ENCODE measurements around a stretch of chr4.

DNA sequence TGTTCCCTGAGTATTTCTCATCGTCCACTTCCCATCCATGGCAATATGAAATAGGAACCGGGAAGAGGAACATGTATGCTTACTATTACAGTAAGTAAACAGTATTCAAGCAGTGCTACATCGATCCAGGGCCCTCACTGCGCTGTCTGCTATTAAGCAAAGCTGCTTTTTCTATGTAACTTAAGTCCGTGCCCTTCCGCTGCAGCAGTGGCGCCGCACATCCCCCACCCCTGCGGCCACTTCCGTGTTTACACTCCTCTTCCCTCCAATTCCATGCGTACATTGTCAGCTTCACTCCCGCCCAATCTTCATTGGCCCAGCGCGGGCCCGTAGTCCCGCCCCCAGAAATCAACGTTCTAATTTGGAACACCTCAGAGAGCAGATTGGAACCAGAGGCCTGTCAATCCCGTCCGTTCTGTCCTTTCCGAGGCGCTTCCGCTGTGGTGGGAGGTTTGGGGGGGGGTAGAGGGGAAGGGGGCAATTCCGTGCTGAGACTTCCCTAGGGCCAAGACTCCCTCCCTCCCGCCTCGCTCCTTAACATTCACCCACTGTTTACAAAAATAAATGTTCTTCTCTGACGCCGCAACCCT, 67.2 kb downstream of the NOCT start:
- RRBS = no CpG with 5 or more reads among the region's 27 CpGs

- RRBS = no CpG with 5 or more reads among the region's 1 CpG
Measured at GRCh38 chr4:139154992-139155263, 22.1 kb downstream of the ELF2 start.

DNA sequence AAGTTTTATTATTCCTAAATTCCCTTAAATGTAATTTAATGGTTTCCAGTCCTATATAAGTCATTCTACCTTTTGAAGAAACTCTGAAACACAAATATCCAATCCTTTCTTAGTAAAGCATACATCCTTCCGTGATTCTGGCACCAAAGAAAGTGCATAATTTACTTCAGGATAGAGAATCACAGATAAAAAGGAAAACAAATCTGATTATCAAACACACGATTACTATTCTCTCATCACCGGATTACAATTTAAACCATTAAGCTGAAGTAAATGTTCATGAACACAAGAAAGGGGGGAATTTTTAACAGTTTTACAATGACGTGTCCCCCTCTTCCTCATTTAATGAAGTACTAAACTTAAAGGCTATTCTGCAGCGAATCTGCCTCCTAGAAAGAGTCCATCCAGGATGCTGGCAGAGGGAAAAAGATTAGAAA, 1.5 kb downstream of the ELF2 start:
- RRBS = no CpG with 5 or more reads among the region's 5 CpGs

GRCh38 chr4:139666660-139667637, 1.3 kb downstream of the MGST2 start:
- RRBS = no CpG with 5 or more reads among the region's 15 CpGs

DNA sequence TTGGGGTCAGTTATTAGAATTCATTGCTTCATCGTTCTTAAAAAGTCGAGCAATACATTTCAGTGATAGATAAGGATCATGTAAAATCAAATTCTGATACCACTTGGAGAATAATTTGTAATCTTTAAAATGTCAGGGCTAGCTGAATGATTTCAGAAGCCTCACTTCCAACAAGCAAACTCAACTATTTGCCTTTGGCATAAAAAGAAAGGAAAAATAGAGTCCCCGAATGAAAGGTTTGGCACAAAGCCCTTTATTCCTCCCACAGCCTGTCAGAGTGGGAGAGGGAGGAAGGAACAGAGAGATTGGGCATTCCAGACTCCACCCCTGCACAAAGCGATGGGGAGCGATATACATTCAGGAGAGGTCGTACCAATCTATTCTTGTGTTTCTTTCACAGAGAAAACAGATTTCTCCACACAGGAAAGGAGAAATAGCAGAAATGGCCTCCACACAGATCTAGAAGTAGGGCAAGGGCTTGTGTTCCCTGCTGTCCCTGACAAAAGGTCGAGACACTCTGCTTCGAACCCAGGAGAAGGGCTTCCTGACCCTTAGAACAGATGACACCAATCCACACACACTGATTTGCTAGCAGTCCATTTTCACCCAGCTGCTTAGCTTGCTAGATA, 197.5 kb downstream of the MAML3 start:
- RRBS = no CpG with 5 or more reads among the region's 8 CpGs

GRCh38 chr4:140004494-140004982, 149.4 kb downstream of the MAML3 start:
- RRBS = no CpG with 5 or more reads among the region's 14 CpGs

GRCh38 chr4:140012354-140013420, 141.3 kb downstream of the MAML3 start:
- RRBS = 0% methylated on average over 1 of the region's 13 CpGs

GRCh38 chr4:140057791-140058267, 96.2 kb downstream of the MAML3 start:
- RRBS = no CpG with 5 or more reads among the region's 2 CpGs

DNA sequence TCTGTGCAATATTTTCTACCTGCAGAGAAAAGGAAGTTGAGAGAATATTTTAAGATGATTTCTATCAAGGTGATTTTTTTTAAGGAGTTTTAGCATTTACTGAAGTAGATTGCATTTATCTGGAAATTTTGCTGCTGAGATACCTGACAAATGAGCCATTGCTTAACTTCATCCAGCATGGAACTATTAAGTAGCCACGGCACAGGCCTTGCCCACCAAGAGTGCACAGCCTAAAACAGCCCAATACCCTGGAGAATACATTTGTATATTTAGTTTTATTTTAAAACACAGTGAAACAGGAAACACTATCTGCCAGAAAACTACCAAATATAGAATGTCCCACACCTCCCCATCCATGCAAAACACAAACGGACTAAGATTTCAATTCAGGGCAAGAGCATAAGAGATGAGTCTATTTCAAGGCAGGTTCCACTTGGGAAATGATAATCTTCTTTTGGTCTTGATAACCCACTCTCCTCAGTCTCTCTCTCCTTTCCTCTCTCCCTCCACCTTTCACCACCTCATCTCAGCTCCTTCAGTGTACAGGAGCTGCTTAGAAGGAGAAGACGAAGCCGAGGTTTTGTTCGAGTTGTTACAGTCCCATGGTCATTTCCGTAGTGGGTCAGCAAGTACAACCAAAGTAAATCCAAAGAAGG, 57.0 kb downstream of the MAML3 start:
- RRBS = no CpG with 5 or more reads among the region's 6 CpGs

- RRBS = no CpG with 5 or more reads among the region's 15 CpGs
Measured at GRCh38 chr4:140109415-140110293, 44.3 kb downstream of the MAML3 start.

DNA sequence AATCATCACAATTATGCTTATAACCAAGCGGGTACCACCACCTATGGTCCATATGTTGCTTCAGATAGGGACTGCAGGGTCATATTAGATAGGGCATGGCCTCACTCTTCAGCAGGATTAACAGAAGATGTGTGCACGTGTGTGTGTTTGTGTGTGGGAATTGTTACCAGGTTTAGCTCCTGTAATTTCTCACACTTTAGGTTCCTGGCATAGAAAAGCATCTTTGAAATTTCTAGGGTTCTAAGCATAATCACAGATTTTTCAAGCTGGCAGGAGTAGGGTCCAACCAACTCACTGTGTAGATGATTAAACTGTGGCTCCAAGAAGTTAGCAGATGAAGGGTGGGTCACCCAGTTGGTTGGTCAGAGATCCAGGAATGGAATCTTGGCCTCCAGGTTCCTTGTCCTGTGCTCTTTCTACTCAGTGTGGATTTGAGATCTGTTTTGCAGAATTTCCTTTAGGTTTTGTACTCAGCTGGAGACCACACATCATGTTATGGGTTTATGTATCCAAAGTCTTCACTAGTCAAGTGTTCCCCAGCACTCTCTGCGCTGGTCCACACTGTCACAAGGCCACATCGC, 90.3 kb upstream of the MAML3 start:
- RRBS = no CpG with 5 or more reads among the region's 4 CpGs

GRCh38 chr4:140251997-140252367, 98.0 kb upstream of the MAML3 start:
- RRBS = no CpG with 5 or more reads among the region's 6 CpGs

GRCh38 chr4:140293413-140293755, 80.1 kb upstream of the SCOC start:
- RRBS = no CpG with 5 or more reads among the region's 2 CpGs

DNA sequence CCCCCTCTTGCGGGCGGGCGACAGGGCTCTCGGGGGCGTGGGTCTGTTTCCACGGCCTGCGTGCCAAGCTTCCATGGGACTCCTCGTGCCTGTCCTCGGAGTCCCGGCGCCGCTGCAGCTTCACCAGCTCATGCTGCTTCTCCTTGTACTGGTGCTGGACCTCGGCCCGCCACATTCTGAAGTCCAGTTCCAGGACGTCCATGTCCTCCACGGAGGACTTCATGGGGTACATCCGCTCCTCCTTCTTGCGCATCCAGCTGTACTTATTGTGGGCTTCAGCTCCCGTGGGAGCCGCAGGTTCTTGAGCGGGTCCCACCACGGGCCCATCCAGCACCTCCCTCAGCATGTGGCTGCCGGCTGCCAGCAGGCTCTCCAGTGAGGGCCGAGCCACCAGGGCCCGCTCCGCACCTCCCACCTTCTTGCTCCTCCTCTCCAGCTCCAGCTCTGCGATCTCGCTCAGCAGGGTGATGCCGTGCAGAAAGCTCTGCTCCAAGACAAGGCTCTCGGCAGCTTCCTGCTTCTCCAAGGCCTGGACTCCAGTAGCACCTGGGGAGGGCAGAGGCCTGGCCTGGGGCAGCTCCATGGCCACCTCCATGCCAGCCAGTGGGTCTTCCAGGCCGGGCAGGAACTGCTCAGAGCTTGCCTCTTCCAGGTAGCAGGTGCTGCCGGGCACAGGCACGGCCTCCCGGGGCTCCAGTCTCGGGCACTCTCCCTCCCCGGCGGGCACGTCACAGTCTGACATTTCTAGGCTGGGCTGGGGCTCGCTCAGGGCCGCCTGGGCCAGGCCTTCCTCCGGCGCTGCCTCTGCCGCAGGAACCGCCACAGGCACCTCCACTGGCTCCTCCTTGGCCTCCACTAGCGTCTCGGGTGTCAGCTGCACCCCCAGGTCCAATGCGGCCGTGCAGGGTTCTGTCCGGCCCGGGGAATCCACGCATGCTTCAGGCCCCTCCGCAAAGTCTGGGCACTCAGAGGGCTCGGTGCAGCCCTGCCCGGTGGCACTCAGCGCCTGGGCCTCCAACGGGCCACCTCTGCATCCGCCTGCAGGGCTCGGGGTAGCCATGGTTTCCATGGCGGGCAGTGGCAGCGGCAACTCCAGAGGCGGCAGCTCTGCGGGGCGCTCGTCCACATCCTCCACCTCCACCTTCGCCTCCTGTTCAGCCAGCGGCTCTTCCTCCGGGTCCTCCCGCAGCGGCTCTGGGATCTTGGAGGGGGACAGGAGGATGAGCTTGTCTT, 74.5 kb upstream of the UCP1 start:
- RRBS = 90% methylated on average over 8 of the region's 69 CpGs

- RRBS = no CpG with 5 or more reads among the region's 9 CpGs
Measured at GRCh38 chr4:140695981-140696354, 60.2 kb downstream of the TBC1D9 start.

GRCh38 chr4:140698227-140698697, 57.9 kb downstream of the TBC1D9 start:
- RRBS = no CpG with 5 or more reads among the region's 12 CpGs

GRCh38 chr4:140994055-140994404, 139.2 kb downstream of the RNF150 start:
- RRBS = no CpG with 5 or more reads among the region's 1 CpG

GRCh38 chr4:141636703-141637465, 501 bp downstream of the IL15 start:
- RRBS = 1% methylated on average over 8 of the region's 45 CpGs

DNA sequence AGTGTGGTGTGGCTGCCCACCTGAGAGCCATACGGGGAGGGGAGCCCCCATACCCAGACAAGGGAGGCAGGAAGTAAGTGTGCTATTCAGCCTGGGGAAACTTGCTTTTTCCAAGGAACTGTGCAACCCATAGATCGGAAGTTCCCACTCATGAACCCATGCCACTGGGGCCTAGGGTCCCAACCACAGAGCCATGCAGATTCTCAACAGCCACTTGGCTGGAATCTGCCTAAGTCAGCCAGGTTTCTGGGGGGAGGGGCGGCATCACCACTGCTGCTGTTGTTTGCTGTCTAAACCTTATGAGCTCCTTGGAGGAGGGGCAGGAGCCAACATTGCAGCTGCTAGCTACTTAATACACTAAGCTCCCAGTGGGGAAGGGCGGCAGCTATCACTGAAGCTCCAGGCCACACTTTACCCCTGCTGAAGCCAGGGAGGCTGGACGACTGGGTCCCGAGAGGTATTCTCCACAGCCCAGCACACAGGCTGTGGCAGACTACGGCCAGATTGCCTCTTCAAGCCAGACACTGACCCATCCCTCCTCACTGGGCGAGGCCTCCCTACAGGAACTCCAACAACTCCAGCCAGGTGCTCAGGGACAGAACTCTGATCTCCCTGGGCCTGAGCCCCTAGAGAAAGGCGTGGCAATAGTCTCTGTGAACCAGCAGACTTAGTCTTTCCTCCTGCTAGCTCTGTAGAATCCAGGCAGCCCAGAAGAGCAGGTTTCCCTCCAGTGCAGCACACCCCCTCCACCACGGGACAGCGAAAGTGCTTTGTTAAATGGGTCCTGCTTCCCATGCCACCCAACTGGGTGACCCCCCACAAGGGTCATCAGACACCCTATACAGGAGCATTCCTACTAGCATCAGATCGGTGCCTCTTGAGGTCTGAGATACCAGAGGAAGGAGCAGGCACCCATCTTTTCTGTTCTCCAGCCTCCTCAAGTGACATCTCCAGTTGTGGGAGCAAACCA, 410.2 kb downstream of the INPP4B start:
- RRBS = no CpG with 5 or more reads among the region's 12 CpGs

DNA sequence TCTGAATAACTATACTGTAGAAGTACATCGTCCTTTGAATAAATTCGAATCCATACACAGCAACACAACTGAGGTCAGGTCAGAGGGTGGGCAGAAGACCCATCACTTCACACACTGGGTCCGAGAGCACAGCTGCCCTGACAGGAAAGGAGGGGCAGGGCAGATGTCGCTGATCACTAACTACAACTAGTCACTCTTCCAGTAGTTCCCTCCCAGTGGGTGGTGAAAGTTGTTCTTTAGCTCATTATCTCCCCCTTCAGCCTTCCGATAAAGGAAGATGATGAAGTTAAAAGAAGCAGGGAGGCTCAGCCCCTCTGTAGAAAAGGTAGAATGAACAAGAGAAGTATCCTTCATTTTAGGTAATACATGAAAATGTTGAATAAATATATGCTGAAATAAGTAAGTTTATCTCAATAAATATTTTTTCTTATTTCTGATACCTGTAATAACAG, 278.9 kb downstream of the INPP4B start:
- RRBS = no CpG with 5 or more reads among the region's 5 CpGs

Measured in epithelial cell of prostate (primary cell).